OVCAR3 (cell line): ENCODE measurements around a stretch of chr15.

DNA sequence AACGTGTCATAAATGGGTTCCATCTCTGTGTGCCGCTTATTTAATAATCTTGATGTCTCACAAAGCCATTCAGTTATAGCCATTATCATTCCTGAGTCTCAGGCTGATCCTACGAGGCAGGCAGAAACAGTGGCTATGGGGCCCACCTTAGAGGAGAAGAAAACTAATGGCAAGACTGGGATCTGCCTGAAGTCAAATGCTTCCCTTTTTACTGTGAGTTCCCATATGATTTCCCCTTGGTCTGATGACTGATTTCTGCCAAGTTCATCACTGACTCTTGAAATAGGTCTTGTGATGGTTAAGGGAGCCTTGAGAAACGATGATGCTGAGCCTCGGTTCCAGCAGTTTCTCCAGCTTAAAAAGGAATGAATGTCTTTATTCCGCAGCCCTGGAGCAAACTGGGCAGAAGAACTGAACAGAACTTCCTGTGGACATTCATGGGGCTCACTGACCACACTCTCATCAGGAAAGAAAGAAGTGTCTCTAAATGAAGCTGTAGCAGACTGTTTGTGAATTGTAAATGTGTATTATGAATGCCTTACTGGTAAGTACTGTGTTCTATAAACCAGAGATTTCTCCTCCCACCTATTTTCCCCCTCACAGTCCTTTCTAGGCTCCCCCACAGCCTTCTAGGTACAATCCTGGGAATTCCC is 29.3 kb upstream of the LDHAL6B start:
- RRBS, result no CpG with 5 or more reads among the region's 6 CpGs

- RRBS, result no CpG with 5 or more reads among the region's 8 CpGs
These were observed 14.9 kb upstream of the LDHAL6B start for GRCh38 chr15:59191733-59192239.

DNA sequence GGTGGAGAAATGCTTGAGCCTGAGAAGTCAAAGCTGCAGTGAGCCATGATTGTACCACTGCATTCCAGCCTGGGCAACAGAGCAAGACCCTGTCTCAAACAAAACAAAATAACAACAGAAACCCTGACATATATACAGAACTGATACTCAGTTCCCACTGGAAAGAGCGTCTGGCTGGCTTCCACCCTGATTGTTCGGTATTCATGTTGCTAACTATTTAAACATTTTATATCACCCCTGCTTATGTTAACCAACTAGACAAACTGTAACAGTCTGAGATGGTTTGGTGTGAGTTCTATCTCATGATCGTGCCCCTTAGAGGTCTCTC is 78.8 kb downstream of the MYO1E start:
- RRBS, result no CpG with 5 or more reads among the region's 3 CpGs

DNA sequence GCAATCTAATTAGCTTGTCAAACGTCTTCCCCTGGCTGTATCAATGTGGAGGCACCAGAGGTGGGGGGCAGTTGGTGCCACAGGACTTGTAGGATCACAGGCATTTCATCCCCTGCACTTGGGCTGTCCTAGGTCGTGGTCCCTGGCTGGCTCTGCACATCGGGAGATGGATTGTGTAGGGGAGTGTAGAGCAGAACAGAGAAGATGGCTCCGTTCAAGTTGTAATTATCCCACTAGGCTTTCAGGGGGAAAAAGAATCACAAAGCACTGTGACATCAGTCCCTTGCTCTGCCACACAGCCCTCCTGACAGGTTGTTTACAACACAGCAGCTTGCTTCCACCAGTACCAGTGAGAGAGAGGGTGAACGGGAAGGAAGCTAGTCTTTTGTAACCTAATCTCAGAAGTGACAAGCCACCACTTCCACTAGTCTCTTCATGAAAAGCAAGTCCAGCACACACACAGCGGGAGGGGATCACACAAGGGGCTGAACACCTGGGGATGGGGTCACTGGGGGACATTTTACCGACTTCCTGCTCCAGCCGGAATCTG is 86.2 kb downstream of the FAM81A start:
- RRBS, result no CpG with 5 or more reads among the region's 8 CpGs

GRCh38 chr15:59594418-59594970 is 17.1 kb upstream of the GCNT3 start:
- RRBS, result no CpG with 5 or more reads among the region's 3 CpGs

DNA sequence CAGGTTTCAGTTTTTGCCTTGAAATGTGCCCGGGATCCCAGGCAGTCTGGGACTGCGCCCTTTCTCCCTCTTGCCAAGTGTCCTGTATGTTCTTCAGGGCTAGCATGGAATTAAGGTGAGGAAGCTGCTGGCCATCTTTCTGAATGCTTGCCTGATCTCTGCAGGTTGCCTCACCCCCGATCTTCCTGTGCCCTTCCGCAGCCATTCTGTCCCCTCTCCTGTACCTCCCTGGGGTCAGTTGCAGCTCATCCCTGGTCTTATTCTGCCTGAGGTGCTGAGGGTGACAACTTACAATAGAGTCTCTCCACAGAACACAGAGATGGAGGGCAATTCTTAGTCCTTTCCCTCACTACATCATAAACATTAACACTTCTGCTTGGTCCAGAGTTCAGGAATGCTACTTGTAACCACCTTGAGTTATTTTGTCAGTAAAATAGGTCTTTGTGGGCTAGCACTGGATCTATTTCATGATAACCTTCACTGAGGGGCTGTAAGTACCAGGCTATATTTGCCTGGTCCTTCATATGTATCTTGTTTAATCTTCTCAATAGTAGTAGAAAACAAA is 1.1 kb downstream of the GCNT3 start:
- RRBS, result no CpG with 5 or more reads among the region's 4 CpGs

- RRBS, result no CpG with 5 or more reads among the region's 5 CpGs
These were observed 2.8 kb downstream of the BNIP2 start for GRCh38 chr15:59686343-59686689.

- RRBS, result 4% methylated on average over 20 of the region's 45 CpGs
These were observed 554 bp downstream of the BNIP2 start for GRCh38 chr15:59688320-59689212.

- RRBS, result no CpG with 5 or more reads among the region's 19 CpGs
These were observed 50.9 kb downstream of the ANXA2 start for GRCh38 chr15:60346425-60347683.

GRCh38 chr15:60353902-60354428 is 43.8 kb downstream of the ANXA2 start:
- RRBS, result no CpG with 5 or more reads among the region's 8 CpGs

GRCh38 chr15:60376525-60377274 is 21.1 kb downstream of the ANXA2 start:
- RRBS, result no CpG with 5 or more reads among the region's 14 CpGs

GRCh38 chr15:60388330-60388883 is 9.4 kb downstream of the ANXA2 start:
- RRBS, result no CpG with 5 or more reads among the region's 3 CpGs

- RRBS, result no CpG with 5 or more reads among the region's 9 CpGs
These were observed 8.4 kb downstream of the ANXA2 start for GRCh38 chr15:60389210-60389980.

- RRBS, result no CpG with 5 or more reads among the region's 4 CpGs
These were observed 6.0 kb downstream of the ANXA2 start for GRCh38 chr15:60391592-60392330.

DNA sequence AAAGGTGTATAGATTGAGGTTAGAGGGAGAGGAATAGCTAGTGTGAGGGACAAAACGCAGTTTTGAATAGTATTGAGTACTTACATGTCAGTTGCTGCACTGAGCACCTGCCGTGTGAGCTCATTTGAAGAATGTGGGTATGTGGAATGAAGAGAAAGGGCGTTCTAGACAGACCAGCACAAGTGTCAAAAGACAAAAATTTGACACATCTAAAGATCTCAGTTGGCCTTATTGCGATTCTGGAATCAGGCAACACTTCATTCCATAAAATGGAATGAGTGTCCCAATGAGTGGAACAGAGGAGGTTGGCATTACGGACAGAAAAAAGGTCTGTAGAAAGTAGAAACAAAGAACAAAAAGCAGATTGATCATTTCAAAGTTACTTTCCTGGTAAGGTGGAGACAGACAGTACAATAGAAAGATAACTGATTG is 858 bp upstream of the ICE2 start:
- RRBS, result no CpG with 5 or more reads among the region's 5 CpGs

DNA sequence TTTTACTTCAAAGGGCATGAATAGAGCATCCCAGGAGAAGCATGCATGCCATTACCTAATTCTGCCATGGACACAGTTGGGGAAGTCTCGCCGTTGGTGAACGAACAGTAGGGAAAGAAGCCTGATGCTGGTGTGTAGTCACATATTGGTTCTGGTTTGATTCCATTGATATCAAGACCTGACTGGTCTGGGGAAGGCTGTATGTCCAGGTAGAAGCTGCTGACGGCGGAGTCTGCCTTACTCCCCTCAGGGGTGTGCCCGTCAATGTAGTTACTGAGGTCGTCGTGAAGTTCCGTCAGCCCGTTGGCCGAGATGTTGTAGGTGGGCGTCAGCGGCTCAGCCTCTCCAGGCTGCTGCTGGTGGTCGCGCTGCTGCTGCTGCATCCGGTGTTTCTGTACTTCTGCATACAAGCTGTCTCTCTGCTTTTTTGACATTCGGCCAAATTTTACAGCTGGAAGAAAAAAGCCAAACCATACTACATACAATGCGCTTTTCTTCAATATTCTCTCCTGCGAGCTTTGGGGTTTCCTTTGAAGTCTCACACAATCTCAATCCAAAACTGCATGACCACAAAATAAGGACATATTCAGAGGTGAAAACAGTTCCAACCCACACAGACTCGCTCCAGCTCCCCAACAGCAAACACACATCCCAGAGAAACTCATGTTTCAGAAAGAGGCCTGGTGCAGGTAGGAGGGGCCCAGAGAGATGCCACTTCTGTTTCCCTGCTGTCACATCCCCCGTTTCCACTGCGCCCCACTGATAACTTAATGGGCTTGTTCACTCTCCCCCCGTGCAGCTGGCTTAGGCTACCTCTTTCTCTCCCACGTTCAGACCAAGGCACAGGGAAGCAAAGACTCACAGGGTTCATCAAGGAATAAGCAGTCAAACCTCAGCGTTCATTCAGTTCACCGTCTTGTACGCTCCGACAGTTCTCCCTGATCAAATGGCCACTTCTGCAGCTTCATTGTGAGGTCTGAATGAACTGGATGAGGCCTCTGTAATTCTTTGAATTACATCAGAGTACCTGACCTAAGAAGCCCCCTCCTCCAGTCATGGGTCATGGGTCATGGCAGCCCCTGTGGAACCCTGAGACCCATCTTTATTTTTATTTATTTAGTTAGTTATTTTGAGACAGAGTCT is 32.6 kb upstream of the ICE2 start:
- RRBS, result no CpG with 5 or more reads among the region's 28 CpGs

DNA sequence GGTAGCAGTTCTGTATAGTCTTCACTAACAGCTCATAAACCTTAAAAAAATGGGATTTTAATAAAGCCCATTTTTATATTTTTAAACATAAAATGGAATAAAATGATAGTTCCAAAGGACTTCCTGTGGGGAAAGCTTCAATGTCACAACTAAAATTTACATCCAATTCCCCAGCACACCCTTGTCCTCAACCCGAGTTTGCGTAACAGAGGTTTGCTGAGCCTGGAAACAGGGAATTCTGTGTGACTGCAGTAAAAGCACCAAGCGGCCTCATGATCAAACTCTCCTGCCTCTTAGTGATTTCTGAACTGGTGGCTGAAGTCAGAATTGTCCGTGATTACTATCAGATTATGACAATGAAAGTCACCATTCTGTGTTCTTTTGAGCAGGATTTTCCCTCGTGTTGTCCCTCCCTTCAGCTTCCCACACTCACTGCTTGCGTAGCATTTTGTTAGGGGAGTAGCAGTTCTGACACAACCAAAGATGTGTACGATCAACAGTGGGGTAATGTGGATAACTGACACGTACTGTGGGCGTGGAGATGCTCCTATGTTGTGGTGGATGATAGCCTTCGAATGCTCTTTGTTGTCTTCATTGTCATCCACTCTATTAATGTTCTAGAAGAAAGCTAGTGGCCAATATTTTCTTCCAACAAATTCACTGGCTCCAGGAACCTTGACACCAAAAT is 67.7 kb upstream of the ICE2 start:
- RRBS, result no CpG with 5 or more reads among the region's 10 CpGs

DNA sequence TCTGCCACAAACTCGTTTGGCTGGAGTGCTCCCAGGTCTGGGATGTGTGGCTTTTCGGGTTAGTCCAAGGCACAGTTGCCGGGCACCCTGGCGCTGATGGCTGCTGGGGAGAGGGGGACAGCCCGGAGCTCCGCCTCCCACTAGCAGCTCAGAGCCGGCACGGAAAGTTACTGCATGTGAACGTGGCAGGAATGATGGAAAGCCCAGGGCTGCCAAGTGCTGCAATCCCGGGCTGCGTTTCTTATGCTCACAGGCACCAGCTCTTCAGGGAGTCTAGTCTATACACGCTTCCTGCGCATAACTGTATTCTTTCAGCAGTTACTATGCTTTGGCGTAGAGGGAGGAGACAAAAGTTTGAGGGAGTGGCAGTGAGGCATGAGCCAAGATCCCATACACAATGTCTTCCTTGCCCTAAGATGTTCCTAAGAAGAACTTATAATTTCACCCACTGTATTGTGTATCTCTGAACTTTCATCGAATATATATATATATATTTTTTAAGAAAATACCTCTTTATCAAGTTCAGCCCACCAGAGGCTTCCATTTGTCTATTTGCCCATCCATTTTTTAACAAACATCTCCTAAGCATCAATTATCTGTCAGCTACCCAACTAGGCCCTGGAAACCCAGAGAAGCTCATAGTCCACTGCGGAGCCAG is 141.9 kb upstream of the ICE2 start:
- RRBS, result 47% methylated on average over 7 of the region's 16 CpGs

DNA sequence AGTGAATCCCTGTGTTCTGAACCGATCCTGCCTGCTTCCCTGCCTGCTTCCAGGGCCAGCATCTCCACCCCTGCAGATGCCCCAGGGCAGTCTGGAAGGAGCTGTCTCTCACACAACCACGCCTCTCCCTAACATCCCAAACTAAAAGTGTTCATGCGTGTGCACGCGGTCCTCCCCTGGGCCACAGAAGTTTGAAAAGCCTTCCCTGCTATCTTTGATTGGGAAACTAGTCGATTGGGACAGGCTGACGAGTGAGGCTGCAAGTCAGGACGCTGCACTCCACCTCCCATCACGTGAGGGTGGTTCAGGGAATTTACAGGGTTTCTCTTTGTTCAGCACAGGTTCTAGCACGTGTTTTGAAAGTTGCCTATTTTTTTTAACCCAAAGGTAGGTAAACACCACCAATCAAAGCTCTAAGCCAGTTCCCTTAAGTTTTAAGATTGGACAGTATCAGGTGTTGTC is 341.0 kb upstream of the ICE2 start:
- RRBS, result no CpG with 5 or more reads among the region's 10 CpGs

- RRBS, result no CpG with 5 or more reads among the region's 1 CpG
These were observed 344.1 kb upstream of the ICE2 start for GRCh38 chr15:60822908-60823653.